Measurements from ENCODE around the gene KYAT1.

GRCh38 chr9:128456555-128457373 lies 958 bp downstream of the ODF2 start:
- RAMPAGE, long total RNA, result no peak
- RRBS, result 6% methylated on average over 34 of the region's 67 CpGs

- RAMPAGE, long total RNA, result no peak
- RRBS, result no CpG with 5 or more reads among the region's 2 CpGs
Measured at GRCh38 chr9:128558976-128559287, 6.5 kb downstream of the SPTAN1 start.

GRCh38 chr9:128617624-128618243 lies 38.9 kb downstream of the DYNC2I2 start:
- RAMPAGE, long total RNA, result no peak
- RRBS, result 97% methylated on average over 3 of the region's 18 CpGs

DNA sequence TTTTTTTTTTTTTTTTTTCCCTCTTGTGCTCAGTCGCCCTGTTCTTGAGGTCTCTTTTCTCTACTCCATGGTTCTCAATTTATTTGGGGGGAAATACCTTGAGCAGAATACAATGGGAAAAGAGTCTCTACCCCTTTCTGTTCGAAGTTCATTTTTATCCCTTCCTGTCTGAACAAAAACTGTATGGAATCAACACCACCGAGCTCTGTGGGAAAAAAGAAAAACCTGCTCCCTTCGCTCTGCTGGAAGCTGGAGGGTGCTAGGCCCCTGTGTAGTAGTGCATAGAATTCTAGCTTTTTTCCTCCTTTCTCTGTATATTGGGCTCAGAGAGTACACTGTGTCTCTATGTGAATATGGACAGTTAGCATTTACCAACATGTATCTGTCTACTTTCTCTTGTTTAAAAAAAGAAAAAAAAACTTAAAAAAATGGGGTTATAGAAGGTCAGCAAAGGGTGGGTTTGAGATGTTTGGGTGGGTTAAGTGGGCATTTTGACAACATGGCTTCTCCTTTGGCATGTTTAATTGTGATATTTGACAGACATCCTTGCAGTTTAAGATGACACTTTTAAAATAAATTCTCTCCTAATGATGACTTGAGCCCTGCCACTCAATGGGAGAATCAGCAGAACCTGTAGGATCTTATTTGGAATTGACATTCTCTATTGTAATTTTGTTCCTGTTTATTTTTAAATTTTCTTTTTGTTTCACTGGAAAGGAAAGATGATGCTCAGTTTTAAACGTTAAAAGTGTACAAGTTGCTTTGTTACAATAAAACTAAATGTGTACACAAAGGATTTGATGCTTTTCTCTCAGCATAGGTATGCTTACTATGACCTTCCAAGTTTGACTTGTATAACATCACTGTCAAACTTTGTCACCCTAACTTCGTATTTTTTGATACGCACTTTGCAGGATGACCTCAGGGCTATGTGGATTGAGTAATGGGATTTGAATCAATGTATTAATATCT lies 6.0 kb downstream of the SET start:
- RAMPAGE, long total RNA, result no peak
- RRBS, result no CpG with 5 or more reads among the region's 7 CpGs

GRCh38 chr9:128703624-128704408 lies 1.5 kb downstream of the PKN3 start:
- RAMPAGE, long total RNA, result no peak
- RRBS, result 76% methylated on average over 4 of the region's 31 CpGs

- RAMPAGE, long total RNA, result no peak
- RRBS, result no CpG with 5 or more reads among the region's 5 CpGs
Measured at GRCh38 chr9:128765450-128766015, 6.2 kb downstream of the ZER1 start.

DNA sequence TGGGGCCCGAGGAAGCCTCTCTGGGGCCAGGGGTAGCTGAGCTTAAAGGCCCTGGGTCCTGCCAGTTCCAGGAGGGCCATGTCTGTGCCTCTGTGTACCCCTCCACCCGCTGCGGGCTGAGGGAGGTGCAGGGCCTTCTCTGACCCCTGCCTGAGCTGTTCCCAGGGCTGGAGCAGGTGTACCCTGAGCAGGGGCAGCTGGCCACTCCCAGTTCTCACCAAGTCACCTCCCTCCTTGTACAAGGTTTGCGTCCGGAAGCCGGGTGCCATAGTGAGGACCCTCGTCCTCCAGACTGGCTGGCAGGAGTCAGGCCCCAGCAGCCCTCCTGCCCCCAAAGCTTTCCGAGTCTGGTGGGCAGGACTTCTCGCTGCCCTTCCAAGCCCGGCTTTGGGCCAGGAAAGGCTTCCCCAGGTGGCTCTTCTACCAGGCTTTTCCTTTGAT lies 9.2 kb upstream of the ENDOG start:
- RAMPAGE, long total RNA, result no peak
- RRBS, result 96% methylated on average over 4 of the region's 10 CpGs

- RAMPAGE, long total RNA, result no peak
- RRBS, result no CpG with 5 or more reads among the region's 35 CpGs
Measured at GRCh38 chr9:128821812-128822912, 3.9 kb downstream of the ENDOG start.

- RAMPAGE, long total RNA, result start-site peak on the minus strand at chr9:128881927-128881965, 84 and 61 reads in 2 replicates; start-site peak on the minus strand at chr9:128882008-128882100, 29 and 37 reads in 2 replicates
- RRBS, result 2% methylated on average over 8 of the region's 49 CpGs
Measured at GRCh38 chr9:128881786-128882244, at the start of gene KYAT1. Gene KYAT1, minus strand, starts transcription at chr9:128881950.

- RAMPAGE, long total RNA, result no peak
- RRBS, result no CpG with 5 or more reads among the region's 18 CpGs
Measured at GRCh38 chr9:128883642-128884693, 2.0 kb downstream of the LRRC8A start.

DNA sequence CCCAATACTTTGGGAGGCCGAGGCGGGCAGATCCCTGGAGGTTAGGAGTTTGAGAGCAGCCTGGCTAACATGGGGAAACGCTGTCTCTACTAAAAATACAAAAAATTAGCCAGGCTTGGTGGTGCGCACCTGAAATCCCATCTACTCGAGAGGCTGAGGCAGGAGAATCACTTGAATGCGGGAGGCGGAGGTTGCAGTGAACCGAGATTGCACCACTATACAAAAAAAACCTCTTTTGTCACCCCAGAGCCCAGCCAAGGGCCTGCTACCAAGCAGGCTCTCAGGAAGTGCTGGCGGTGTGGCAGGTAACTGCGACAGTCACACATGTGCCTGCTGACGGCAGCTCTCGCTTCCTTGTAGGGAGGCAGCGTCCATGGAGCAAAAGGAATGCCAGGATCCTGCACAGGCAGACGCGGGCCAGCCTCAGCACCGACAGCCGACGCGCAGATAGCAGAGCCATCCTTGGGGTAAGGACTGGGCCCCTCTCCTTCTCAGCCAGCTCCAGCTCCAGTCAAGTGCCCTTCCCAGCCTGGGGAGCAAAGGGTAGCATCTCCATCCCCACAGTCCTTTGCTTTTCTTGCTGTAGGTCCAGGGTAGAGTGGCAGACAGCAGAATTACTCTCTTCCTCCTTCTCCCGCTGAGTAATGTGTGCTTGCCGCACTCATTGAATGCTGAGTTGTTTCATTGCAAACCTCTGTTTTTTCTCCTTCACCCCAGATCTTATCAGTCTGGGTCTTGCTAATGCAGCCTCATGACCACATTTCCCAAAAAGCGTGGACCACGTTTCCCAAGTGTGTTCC lies 3.9 kb downstream of the LRRC8A start:
- RAMPAGE, long total RNA, result no peak
- RRBS, result no CpG with 5 or more reads among the region's 23 CpGs

GRCh38 chr9:129078563-129079085 lies 2.3 kb upstream of the DOLPP1 start:
- RAMPAGE, long total RNA, result no peak
- RRBS, result no CpG with 5 or more reads among the region's 14 CpGs

DNA sequence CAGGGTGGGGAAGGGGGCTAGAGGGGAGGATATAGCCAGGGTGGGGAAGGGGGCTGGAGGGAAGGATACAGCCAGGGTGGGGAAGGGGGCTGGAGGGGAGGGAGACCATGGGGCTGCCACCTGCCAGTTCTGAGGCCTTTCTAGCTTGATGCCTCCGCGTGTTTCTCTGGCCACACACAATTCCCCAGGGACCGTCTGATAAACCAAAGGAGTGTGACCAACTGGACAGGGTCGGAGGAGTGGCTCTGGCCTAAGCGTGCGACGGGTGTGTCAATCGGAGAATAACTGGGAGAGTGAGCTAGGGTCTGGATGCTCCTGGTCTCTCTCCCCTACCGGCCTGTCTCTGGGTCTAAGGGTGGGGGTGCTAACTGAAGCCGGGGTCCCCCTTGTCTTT lies 734 bp downstream of the CRAT start:
- RAMPAGE, long total RNA, result no peak
- RRBS, result no CpG with 5 or more reads among the region's 10 CpGs

DNA sequence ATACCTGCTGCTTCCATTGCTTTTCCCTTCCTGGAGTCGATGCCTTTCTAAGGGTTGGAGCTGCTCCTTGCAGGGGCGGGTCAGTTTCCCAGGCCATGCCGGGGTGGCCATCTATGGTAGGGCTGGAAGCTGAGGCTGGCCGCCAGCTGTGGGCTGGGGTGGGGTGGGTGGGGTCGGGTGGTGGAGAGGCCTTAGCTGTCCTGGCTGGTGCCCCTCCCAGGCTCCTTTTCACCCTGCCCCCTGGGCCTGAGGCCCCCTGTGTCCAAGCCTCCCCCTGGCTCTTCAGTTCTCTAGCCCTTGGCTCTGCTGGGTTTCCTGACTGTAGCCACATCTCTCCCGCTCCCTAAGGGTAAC lies 30.3 kb downstream of the IER5L start:
- RAMPAGE, long total RNA, result no peak
- RRBS, result no CpG with 5 or more reads among the region's 6 CpGs

DNA sequence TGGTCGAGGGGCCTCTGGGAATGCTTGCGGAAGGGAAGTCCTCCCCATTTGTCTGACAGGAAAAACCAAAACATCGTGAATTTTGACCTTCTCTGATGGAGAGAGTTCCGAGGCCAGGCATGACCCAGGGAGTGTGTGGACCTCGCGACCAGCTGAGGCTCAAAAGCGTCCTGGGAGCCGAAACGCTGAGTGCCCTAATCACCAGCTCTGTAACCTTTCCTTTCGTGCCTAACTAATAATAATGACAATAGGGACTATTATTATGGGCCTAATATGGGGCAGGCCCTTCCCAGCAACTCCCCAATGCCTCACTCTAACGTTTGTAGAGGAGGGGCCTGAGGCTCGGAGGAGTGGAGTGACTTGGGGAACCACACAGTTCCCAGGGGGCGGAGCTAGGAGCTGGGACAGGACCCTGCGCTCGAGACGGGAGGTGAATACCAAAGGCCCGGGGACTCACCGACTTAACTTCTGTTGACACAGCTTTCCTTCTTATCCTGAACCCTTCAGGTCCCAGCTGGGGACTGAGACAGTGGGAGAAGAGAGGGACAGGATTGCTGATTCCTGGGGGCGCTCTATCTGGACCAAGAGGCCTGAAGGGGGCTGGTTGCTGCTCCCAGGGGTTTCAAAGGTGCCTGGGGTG lies 927 bp upstream of the IER5L start:
- RAMPAGE, long total RNA, result no peak
- RRBS, result no CpG with 5 or more reads among the region's 19 CpGs

- RAMPAGE, long total RNA, result no peak
- RRBS, result no CpG with 5 or more reads among the region's 8 CpGs
Measured at GRCh38 chr9:129206879-129207390, 28.9 kb upstream of the IER5L start.

- RAMPAGE, long total RNA, result no peak
- RRBS, result no CpG with 5 or more reads among the region's 12 CpGs
Measured at GRCh38 chr9:129229546-129230181, 51.6 kb upstream of the IER5L start.

DNA sequence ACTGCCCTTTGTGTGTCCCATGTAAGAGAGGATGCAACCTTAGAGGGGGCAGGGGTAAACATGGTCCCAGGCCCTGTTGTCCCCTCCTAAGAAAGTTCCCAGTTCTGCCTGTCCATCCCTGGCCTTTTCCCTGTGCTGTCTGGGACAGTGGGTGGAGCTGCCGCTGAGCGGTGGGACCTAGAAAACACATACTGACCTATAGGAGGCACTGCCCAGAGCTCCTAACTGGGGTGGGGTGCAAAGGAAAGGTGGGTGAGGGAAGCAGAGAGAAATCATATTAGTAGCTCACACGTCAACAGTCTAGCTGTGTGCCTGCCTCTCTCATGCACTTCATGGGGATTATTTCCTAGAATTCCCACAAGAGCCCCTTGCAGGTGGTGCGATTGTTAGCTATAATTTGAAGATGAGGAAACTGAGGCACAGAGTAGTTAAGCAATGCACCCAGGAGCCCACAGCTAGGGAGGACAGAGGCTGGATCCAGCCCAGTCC lies 144.3 kb upstream of the IER5L start:
- RAMPAGE, long total RNA, result no peak
- RRBS, result no CpG with 5 or more reads among the region's 4 CpGs

DNA sequence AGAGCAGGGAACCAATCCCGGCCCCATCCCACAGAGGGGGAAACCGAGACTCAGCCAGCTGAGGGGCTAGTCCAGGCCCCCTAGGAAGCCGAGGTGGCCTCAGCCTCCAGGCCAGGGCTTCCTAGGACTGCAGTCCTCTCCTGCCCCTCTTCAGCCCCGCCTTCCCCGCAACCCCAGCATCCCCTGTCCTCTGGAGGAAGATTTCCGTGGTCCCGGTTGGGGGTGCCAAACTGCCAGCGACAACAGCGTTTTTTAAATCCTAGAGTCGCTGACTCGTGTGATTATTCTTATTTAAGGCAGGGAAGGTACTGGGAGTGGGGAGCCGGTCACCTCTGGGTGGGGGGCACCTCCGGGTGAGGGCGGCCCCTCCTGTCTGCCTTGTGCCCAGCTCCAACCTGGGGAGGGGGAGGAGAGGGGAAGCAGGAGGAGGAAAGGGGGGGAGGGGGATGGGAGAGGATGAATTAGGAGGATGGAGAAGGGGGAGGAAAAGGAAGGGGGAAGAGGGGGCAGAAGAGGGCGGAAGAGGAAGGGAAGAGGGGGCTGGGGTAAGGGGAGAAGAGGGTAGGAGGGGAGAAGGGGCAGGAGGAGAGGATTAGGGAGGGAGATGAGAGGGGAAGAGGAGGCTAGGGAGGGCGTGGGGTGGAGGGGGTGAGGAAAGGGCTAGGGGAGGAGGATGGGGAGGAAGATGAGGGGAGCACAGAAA lies 173.1 kb upstream of the IER5L start:
- RAMPAGE, long total RNA, result no peak
- RRBS, result 11% methylated on average over 3 of the region's 16 CpGs

- RAMPAGE, long total RNA, result no peak
- RRBS, result no CpG with 5 or more reads among the region's 8 CpGs
Measured at GRCh38 chr9:129432683-129433304, 188.1 kb downstream of the C9orf50 start.

Data from cardiac muscle cell (in vitro differentiated cells and primary cell).